B cell (primary cell): Measurements from ENCODE around the genes TBX18 and AKIRIN2.

GRCh38 chr6:84163024-84163615, 64.3 kb downstream of the CEP162 start:
- PRO-cap: no peak
- CAGE, long polyA plus RNA: no peak

- PRO-cap: no peak
- CAGE, long polyA plus RNA: no peak
These were observed 42.9 kb downstream of the CEP162 start for GRCh38 chr6:84184121-84185391.

- PRO-cap: no peak
- CAGE, long polyA plus RNA: no peak
These were observed 12.3 kb downstream of the TBX18 start for GRCh38 chr6:84751989-84752538.

- PRO-cap: no peak
- CAGE, long polyA plus RNA: no peak
These were observed at the start of gene TBX18 for GRCh38 chr6:84764116-84765119. TBX18 (minus strand) TSS chr6:84764598.

DNA sequence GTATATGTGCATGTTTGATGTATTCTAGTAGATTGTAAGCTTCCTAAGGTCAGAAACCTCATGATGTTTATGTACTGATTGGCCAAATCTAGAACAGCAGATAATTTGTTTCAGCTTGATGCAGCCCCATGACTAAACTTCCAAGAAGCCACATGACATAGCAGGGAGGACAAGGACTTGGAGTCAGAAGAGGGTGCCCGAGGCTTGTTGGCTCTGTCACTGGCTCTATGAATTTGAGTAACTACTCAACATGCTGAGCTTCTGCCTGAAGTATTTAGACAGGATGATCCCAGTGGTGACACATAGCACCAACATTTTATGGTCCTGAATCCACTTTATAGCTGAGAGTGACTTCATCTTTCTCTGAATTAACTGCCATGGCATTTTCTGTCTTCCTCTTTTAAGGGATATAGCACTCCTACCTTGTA, 13.5 kb upstream of the TBX18 start:
- PRO-cap: no peak
- CAGE, long polyA plus RNA: no peak

- PRO-cap: no peak
- CAGE, long polyA plus RNA: no peak
These were observed 64.3 kb upstream of the NT5E start for GRCh38 chr6:85385550-85386049.

GRCh38 chr6:85389037-85389837, 60.6 kb upstream of the NT5E start:
- PRO-cap: no peak
- CAGE, long polyA plus RNA: no peak

DNA sequence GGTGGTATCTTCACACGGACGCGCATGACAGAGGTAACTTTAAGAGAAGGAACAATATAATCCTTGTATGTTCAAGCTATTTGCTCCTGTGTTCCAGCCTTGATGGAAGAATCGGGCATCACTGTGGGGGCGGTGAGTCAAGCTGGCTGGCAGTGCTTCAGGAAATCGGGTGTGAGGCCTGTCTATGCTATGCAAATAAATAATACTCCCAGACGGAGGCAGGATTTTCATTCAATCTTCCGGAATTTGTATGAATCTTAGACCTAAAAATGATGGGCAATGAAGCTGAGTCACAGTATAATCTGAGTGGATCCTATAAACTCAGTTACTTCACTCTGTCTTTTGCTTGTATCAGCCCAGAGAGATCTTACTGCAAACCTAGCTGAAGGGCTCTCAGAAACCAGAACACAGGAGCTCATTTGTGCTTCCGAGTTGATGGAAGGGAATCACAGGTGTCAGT, 45.2 kb upstream of the NT5E start:
- PRO-cap: no peak
- CAGE, long polyA plus RNA: no peak

GRCh38 chr6:85453380-85453896, 3.6 kb downstream of the NT5E start:
- PRO-cap: unidirectional peak, plus-strand start at chr6:85453582
- CAGE, long polyA plus RNA: no peak

DNA sequence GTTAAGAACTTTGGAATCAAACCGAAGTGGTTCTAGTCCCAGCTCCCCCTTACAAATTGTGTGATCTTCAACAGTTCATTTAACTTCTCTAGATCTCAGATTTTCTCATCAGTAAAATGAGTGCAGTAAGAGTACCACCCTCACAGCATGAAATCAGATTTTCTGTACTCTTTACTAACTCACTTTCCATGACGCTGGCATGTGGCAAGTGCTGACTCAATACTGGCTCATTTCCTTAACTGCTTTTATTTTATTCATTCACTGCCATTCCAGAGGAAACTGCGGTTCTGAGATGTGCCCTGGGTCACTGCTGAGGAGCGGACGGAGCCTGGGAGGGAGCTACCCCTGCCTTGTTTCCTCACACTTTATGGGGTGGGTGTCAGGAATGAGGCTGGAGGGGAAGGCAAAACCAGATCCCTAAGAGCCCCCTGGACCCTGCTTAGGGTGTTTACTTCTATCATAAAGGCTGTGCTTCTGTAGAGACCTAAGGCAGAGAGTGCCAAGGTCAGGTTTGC, 14.3 kb downstream of the NT5E start:
- PRO-cap: no peak
- CAGE, long polyA plus RNA: no peak

DNA sequence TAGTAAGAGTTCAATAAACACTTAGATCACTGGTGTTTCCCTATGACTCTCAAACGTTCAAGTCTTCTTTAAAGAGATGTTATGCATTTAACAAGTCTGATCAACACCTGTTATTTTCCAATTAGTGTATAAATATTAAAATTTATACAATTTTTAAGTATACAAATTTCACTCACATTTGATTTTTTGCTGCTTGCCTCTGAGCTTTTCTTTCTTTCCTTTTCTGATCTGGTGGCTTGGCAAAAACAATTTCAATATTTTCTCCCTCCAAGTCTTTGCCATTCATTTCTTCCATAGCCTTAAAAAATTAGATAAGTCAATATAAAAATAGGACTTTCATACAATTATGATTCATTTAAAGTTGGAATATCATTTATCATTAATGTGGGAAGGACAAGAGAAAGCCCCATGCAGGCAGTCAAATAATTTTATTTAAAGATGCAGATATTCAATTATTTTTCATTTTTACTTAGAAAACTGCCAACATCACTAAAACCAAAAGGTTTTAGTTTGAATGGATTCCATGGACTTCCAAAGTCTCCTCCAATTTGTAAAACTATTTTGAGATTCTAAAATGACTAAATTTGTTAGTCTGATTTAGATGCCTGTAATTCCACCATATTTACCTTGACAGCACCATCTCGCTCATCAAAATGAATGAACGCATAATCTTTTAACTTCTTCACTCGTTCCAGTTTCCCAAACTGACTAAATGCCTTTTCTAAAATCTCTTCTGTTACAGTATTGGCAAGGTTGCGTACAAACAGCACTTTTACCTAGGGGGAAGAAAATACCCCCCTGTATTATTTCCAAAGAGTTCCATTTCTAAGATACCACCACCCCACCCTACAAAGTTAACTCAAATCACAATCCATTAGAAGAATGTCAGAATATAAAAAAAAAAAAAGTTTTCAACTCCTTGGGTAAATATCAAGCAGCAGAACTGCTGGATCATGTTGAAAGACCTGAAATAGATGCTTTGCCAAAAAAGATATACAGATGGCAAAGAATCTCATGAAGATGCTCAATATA, 23.7 kb downstream of the SYNCRIP start:
- PRO-cap: no peak
- CAGE, long polyA plus RNA: no peak

GRCh38 chr6:85640857-85641529, 1.7 kb downstream of the SYNCRIP start:
- PRO-cap: no peak
- CAGE, long polyA plus RNA: no peak

- PRO-cap: no peak
- CAGE, long polyA plus RNA: no peak
These were observed 33.1 kb upstream of the SYNCRIP start for GRCh38 chr6:85675816-85676195.

DNA sequence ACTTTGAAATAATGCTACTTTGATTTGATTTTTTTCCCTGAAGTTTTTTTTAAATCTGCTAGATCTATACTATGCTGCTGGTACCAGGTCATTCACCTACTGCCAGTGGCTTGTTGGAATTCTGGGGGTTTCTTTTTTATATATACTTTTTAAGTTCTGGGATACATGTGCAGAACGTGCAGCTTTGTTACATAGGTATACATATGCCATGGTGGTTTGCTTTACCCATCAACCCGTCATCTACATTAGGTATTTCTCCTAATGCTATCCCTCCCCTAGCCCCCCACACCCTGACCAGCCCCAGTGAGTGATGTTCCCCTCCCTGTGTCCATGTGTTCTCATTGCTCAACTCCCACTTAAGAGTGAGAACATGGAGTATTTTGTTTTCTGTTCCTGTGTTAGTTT, 644.3 kb upstream of the HTR1E start:
- PRO-cap: no peak
- CAGE, long polyA plus RNA: no peak

GRCh38 chr6:86897253-86897523, 40.1 kb upstream of the HTR1E start:
- PRO-cap: no peak
- CAGE, long polyA plus RNA: no peak

DNA sequence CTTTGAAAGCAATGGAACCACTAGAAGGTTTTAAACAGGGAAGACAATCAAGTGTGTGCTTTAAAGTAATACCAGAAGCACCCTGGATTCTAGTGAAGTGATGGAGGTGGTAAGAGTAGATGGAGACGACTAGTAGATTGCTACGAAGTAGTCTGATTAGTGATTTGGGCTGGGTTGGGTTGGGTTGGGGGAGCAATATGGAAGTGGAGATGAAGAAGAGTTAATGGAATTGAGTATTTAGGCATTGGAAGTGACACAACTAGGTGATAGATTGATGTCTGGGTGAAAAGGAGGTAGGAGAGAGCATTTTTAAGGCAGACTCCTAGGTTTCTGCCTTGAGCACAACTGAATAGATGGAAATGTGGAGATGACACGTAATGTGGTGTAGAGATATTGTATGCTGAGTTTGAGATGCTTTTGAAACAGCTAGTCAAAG, 74.4 kb downstream of the ZNF292 start:
- PRO-cap: no peak
- CAGE, long polyA plus RNA: no peak

DNA sequence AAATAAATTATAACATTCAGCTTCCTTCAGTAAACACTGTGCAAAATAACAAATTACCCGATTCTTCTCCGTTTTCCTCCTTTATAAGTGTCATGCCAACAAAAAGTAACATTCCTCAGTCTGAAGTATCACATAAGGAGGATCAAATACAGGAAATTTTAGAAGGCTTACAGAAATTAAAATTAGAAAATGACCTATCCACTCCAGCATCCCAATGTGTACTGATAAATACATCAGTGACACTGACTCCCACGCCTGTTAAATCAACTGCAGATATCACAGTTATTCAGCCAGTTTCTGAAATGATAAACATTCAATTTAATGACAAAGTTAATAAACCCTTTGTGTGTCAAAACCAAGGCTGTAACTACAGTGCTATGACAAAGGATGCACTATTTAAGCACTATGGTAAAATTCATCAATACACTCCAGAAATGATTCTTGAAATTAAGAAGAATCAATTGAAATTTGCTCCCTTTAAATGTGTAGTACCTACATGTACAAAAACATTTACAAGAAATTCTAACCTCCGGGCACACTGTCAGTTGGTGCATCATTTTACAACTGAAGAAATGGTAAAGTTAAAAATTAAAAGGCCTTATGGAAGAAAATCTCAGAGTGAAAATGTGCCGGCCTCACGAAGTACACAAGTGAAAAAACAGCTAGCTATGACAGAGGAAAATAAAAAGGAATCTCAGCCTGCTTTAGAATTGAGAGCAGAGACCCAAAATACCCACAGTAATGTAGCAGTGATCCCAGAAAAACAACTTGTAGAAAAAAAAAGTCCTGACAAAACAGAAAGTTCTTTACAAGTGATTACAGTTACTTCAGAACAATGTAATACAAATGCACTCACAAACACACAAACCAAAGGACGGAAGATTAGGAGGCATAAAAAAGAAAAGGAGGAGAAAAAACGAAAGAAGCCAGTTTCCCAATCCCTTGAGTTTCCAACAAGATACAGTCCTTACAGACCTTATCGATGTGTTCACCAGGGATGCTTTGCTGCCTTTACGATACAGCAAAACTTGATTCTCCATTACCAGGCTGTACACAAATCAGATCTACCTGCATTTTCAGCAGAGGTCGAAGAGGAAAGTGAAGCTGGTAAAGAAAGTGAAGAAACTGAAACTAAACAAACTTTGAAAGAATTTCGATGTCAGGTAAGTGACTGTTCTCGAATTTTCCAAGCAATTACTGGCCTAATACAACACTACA, 63.0 kb upstream of the SMIM8 start:
- PRO-cap: no peak
- CAGE, long polyA plus RNA: no peak

GRCh38 chr6:87260210-87260794, 62.1 kb upstream of the SMIM8 start:
- PRO-cap: no peak
- CAGE, long polyA plus RNA: no peak

DNA sequence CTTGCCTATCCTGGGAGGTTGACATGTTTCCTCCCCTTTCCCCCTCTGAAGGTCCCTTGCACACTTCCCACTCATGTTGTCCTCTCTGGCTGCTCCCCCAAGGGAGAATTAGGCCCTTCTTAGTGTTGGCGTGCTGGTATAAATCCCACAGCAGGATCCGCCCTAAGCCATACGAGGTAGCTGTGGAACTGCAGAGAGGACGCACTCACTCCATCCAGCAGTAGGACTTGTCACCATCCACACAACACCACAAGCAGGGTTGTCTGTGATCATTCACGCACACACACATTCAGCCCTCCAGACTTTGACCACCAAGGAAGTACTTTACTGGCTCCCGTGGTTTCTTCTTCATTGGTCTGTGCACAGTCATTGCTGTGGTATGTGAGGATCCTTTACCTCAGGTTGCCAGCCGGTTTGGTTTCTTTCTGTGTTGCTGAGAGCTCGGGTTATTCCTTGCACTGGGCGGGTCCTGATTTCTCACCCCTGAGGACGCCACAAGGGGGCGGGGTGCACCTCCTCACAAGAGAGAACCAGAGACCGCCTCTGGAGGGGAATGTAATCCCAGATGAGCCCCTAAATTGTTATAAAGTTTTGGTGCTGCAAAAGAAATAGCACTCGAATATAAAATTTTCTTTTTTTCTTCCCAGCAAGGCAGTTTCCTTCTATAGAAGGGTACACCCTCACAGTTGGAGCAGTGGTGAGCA, 11.1 kb downstream of the SLC35A1 start:
- PRO-cap: no peak
- CAGE, long polyA plus RNA: no peak

GRCh38 chr6:87701459-87702341, at the start of gene AKIRIN2:
AKIRIN2 (minus strand) TSS chr6:87702233.
- PRO-cap: bidirectional peak, plus-strand start at chr6:87701800, minus-strand start at chr6:87701837; bidirectional peak, plus-strand start at chr6:87702508, minus-strand start at chr6:87702233
- CAGE, long polyA plus RNA: no peak